ENCODE measurements around a stretch of chr18.

- RRBS = no CpG with 5 or more reads among the region's 5 CpGs
Observed at GRCh38 chr18:21264453-21265166, 22.6 kb downstream of the GREB1L start.

- RRBS = no CpG with 5 or more reads among the region's 2 CpGs
Observed at GRCh38 chr18:21529412-21529987, 71.0 kb downstream of the ESCO1 start.

- RRBS = no CpG with 5 or more reads among the region's 6 CpGs
Observed at GRCh38 chr18:21803576-21804780, 63.4 kb downstream of the MIB1 start.

- RRBS = no CpG with 5 or more reads among the region's 1 CpG
Observed at GRCh38 chr18:21980983-21981212, 188.5 kb upstream of the GATA6 start.

DNA sequence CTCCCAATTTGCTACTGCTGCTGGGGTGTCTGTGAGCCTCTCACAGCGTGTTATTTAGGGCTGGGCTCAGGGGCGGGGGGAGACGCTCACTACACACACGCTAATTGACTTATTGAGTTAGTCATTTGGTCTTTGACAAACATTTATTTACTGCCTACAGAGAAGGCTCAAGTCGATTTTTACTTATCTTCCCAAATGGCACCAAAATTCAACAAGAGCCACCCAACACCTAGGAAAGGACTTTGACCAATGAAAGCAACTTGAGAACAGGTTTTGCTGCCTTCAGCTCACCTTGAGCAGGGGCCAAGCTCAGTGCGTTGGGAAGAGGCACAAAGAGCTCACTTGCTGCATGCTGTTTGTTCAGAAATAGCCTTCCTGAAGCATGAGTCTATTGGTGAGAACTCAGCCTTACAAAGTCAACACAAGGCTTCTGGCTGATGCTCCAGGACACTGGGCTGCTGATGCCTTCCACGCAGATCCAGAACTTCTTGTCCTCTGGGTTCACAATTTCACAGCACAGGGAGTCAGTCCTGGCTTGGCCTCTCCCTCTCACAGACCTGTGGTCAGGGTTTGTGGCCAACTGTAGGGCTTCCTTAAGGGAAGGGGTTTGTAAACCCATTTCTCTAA lies 125.0 kb upstream of the GATA6 start:
- RRBS = no CpG with 5 or more reads among the region's 7 CpGs

DNA sequence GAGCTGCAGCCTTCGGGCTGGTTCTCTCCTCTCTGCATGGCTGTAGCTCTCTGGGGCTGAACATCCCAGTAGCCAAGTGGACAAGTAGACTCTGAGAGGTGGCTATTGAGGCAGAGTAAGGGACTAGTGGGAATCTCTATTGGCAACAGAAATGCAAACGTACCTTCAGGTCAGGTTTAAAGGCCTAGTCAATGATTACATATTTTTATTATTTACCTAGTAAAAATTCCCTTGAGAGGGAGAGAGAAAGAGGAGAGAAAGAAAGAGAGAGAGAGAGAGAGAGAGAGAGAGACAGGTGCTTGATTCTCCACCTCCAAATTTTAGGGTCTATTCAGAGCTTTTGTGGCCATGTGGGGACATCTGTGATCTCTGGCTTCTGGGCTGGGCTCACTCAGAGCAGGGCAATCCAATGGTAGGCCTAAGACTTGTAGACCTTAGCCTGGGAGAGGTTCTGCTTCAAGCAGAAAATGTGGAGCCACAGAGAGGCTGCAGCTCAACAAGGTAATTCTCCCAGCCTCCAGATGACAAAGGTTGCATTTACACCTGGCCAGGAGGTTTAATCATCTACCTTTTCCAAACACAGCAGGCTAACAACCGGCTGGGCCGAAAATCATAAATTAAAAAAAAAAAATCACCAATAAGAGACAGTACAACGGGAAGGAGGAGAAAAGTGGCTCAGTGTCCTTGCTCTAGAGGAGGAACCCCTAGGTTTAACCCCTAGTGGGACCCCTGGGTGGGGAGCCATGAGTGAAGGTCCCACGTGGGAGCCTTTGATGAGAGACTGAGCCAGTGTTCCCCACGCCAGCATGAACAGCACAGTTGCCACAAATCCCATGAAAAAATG lies 124.2 kb upstream of the GATA6 start:
- RRBS = no CpG with 5 or more reads among the region's 7 CpGs

DNA sequence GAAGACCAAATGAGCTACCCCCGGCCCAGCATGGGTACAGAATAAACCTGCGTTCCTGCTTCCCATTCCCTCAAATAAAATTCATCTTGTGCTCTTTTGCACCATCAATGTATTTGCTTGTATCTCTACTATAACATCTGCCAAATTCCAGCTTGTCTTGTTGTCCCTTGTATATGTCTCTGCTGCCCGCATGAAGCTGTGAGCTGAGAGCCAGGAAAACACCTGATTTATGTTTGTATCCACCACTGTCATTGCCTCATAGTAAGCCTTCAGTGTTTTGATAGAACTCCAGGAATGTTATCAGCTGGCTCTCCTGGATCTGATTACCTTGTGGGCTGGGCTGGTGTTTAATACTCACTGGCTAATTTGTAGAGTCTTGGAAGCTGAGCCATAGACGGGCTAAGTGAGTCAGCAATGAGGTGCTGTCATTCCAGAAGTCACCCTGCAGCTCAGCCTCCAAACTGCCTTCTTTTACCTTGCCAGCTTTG lies 62.9 kb upstream of the GATA6 start:
- RRBS = no CpG with 5 or more reads among the region's 4 CpGs

DNA sequence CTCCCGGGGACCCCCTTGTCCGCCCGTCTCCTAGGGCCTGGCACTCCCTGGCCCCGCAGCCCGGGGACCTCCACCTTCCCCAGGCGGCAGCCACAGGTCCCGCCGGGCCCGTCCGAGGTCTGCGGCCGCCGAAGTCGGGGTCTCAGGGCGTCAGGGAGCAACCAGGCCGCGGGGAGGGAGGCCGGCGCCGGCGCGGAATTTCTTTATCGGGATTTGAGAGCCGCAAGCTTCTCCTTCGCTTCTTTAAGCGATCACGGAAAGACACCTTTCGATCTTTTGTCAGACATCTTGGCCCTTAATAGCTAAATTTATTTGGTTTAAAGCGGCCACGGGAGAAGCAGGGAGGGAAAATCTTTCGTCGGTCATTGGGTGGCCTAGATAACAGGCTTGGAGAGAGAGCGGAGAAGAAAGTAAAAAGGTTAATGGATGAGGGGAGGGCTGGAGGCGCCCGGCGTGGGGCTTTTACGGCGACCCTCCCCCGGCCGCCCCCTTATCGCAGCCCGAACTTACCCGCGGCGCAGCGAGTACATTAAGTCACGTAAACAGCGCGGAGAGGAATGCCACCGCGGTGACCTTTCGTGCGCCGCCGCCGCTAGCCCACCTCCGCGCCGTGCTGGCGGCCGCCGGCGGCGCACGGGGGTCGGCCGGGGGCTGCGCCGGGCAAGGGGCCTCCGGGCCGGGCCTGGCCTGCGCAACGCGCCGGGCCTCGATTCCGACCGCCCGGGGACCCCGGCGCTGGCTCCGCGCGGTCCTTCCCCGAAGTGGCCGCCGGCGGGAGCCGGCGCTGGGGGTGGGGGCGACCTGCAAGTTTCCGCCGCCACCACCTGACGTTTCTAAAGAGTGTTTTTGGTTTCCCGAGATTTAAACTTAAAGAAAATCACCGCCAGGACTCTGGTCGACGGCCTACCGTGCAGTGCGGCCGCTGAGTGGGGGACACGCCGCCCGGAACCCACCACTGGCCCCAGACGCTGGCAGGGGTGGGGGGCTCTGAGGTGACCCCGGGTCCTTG lies 4.1 kb upstream of the GATA6 start:
- RRBS = 11% methylated on average over 25 of the region's 106 CpGs

DNA sequence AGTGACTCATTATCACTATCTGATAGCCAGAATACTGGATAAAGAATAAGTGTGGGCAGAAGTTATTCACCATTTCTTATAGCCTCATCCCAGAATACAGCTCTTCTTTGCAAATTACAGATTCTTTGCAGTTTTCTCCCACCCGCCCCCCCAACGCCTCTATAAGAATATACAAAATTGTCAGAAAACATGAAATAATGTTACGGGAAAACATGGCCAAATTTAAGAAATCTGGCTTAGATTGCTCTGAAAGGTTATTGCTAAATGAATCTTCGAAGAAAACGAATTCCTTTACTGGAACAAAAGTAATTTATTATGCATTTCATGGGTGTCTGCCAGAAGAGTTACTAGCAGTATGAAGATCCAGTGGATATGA lies 21.8 kb downstream of the GATA6 start:
- RRBS = no CpG with 5 or more reads among the region's 5 CpGs

DNA sequence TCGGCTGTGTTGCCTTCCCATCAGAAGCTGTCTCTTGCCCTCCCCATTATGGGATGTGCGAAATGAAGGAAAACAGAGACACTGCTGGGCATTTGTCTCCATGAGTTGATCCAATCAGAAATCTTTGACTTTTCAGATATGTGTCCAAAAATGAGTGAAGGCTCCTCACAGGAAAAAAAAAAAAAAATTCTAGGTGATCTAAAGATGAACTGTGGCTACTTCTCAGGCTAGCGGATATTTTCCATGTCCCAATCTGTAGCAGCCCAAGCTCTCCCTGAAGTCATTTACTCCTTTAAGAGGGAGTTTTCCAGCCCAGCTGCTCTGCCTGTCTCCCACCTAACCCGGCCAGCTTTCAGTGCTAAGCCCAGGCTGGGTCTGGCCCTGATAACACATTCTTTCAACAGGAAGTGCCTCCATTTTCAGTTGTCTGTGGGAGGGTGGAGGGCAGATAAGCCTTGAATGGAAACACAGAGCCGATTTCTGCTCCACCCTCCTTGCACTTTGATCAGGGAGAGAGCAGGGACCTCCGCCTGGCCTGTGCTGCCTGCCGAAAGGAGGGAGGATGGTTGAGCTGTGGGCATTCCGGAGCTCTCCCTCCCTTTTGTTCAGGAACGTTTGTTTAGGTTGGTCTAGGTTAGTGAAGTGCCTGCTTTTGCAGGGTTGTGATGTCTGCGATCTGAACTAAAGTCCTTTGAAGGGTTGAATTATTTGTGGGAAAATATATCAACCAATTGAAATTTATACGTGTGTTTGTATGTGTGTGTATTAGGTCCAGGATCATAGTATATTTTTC lies 24.7 kb downstream of the GATA6 start:
- RRBS = no CpG with 5 or more reads among the region's 11 CpGs

DNA sequence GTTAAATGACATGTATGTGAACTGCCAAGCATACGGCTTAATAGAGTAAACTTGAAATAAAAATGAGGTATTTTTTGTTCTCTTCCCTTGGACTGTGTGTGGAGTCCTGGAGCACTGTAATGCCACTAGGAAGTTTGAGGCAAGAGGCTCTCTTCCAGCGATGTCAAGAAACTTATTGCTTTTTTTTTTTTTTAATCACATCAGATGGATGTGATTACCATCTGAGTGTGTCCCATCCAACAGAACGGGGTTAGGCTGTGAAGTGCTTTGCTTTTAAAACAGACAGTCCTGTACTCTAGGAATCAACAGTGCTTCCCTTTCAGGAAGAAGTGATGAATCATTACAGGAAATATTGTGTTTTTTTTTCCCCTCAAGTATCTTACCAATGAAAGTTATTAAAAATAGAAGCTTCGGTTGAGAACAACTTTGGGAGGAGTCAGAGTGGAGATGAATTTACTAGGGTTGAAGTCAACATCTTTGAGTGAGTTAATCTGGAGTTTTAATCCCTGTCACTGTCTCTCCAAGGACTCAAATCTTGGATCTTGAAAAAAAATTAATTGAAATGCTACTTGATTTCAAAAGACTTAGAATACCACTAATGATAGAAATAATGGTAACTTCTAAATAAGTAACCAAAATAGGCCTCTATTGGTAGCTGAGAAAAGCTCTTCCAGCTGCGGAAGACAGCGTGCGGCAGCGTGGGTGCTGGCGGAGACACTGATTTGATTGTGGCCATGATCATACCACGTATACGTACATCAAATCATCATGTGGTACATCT lies 45.4 kb downstream of the GATA6 start:
- RRBS = no CpG with 5 or more reads among the region's 11 CpGs

DNA sequence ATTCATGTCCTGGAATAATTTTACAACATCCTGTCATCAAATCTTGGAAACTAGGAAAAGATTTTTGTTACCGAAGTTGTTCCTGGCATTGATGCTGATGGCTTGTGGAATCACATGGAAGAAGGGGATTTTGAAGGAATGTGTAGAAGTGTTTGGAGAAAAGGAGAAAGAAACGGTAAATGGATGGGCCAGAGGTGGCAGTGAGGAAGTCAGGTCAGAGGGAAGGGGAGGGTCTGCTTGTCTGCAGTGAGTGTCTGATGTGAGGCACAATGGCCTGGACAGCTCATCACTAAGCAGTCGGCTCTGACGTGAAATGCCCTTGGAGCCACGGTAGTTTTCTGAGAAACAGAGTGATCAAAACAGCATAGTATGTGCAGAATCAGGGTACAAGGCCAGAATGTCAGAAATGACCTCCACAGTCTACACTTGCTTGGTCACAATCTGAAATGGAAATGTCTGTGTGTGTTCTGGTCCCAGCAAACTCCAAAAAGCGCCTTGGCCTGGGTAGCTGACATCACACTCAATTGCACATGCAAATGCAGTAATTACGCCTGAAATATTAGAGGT lies 95.6 kb downstream of the CTAGE1 start:
- RRBS = no CpG with 5 or more reads among the region's 7 CpGs

DNA sequence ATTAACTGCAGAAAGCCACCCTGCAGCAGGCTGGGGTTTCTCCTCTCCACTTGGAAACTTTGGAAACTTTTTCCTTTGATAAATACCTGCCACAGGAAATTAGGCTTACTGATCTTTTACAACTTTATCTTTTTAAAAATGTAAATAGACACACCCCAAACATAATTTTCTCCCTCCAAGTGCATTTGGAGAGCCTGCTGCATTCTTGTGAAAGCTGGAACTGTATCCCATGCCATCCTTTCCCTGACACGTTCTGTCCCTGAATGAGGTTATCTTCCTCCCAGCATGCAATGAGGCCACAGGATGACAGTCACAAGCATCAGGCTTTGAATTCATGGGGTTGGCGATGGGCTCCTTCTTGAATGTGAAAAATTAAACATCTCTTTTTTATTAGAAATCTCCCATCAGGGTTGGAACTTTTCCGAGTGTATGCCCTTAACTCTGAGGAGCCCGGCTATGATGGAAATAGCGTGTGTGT lies 77.8 kb downstream of the CTAGE1 start:
- RRBS = no CpG with 5 or more reads among the region's 5 CpGs

DNA sequence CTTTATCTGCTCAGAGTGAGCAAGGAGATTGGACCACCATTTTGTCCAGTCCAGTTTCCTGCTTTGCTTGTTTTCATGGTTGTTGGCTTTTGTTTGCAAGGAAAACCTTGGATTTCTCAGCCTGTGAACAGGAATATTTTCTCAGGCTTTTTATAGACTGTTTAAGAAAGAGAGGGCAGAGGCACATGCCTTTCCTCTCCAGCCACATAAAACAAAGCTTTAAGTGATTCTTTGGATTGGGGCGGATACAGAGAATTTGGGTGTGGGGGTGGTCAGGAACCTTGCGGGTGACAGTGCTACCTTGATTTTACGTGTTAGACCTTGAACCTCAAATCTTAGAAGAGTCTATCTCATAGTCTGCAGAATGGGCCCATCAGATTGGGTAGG lies 28.8 kb downstream of the CTAGE1 start:
- RRBS = no CpG with 5 or more reads among the region's 3 CpGs

DNA sequence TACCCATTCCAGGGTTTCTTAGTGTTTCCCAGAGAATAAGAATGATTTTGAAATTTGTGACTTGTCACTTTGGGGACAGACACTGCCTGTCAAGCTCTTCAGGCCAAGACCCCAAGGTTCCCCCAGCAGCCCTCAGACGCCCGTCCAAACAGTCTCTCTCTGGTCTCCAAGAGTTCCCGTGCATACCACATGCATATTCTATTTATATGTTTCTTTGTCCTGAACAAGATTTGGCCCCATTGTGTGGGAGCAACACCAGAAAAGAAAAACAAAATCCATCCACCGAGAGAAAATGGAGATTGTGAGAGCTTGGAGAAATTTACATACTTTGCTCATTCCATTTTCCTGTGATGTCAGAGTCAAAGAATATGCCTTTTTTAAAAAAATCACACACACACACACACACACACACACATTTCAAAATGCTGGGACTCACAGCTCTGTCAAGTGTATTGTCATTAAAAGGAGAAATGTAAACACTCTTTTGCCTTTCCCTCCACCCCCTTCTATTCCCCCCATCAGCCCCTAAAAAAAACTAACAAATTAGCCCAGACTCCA lies 52.3 kb upstream of the CTAGE1 start:
- RRBS = no CpG with 5 or more reads among the region's 4 CpGs

DNA sequence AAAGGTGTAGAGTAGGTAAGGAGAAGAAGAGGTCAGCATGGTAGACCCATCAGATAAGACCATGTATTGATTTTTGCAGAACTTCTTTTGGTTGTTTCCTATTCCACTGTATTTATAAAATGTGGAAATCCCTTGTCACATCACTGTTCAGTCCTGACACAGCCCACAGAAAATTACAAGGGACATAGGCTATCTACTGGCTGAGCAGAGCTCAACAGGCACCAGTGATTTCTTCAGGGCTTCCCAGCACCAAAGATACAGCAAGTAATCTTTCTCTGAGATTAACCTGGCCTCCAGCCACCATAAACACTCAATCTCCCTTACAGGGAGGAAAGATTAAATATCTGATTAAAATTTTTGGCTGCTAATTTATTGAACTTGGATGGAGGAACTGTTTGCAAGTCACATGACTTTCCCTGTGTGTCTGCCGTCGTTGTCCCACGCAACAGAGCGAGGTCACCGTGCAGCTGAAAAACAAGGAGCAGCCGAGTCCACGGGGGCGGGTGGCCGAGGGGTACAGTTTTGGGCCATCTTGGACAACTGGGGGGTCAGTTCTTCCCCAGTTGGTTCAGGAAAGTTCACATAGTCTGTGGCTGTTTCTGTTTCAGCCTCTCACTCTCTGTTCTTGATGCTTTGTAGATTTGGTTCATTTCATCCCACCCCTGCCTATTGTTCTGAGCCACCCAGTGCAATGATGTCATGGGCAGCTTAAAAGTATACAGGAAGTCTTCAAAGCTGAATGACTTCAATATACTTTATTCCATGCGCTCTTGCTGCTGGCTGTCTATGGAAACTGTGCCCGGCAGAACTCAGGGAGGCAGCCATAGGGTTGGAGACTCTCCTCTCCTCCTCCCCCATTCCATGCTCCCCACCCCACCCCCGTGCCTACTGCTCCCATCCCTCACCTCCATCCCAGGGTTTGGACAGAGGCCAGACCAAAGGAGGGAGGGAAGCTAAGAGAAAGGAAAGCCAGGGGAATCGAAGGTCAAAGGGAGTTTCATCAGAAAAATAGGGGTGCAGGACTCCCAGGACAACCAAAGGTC lies 186.8 kb upstream of the CTAGE1 start:
- RRBS = no CpG with 5 or more reads among the region's 13 CpGs

DNA sequence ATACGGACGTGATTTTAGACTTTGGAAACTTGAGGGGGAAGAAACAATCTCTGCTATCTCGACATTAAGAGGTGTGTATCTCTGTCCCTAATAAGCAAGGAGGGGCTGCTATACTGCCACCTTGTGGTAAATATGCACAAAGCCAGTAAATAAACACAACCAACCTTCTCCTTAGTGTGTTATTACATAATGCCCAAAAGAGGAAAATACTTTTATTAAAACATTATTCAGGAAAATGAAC lies 228.8 kb upstream of the RBBP8 start:
- RRBS = no CpG with 5 or more reads among the region's 3 CpGs

GRCh38 chr18:23143873-23144476 lies 8.7 kb downstream of the CABLES1 start:
- RRBS = no CpG with 5 or more reads among the region's 10 CpGs

DNA sequence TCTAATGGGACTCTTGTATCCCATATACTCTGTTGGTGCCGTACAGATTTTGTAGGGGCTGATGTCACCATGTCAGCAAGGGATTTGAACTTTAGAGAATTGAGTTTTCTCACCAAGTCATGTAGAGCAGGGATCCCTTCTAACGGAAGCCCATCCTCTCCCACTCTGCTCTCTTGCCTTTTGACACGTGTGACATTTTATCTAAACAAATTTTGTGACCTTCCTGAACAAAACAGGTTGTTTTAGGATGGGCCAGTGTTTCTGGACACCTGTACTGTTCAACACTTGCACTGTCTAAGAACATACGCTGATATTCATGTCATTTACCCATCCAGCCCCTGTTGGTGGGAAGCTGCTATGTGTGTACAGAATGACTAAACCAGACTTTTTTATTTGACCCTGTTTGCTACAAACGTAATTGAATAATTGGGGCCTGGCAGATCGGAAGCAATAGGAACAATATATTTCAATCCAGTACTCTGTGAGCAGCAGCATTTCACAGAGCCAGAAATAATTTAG lies 19.4 kb downstream of the CABLES1 start:
- RRBS = no CpG with 5 or more reads among the region's 6 CpGs